ENCODE results near the gene KANSL2.

DNA sequence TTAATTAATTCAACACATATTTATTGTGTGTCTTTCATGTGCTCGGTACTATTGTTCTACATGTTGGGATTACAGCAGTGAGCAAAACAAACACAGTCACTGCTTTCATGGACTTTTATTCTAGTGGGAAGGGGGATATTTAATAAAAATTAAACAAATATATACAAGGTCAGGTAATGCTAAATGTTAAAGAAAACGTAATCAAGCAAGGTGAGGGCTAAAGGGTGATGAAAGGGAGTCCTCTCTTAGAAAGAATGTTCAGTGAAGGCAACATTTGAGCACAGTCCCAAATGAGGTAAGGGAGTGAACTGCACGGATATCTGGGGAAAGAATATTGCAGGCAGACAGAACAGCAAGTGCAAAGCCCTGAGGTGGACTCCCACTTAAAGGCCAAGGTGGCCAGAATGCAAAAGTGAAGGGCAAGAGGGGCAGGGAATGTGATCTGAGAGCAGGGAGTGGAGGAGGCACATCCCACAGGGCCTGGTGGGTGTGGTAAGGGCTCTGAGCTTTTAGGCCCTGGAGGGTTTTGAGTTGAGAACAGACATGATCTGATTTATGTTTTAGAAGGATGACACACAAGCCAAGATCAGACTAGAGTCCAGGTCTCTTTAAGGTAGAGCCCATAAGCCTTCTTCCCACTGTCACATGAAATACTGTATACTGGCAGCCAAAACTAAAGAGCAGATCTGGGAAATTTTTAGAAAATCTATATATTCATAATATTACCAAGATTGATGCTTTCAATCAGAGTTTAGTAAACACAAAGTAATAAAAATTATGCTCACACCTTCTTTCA, 162.6 kb downstream of the SLC38A4 start:
- PRO-cap: no peak

DNA sequence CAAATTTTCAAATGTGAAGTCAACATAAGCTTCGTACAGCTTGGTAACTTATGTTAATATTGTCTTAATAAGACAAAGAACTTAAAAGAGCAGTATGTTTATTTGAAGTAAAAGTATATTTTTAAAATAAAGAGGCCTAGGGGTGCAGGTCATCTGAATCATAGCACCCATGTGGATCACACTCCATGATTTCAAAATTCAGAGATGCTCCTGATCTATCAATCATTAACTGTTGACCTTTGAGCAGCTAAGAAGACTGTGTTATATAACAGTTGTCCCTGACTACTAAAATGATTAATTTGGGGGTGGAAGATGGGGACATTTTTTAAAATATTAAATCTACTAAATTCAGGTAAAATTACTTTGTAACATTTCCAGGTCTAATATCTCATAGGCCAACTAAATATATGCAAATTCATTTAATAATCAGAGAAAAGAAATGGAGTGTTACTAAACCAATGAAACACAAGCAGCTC, 120.8 kb upstream of the PCED1B start:
- PRO-cap: no peak

DNA sequence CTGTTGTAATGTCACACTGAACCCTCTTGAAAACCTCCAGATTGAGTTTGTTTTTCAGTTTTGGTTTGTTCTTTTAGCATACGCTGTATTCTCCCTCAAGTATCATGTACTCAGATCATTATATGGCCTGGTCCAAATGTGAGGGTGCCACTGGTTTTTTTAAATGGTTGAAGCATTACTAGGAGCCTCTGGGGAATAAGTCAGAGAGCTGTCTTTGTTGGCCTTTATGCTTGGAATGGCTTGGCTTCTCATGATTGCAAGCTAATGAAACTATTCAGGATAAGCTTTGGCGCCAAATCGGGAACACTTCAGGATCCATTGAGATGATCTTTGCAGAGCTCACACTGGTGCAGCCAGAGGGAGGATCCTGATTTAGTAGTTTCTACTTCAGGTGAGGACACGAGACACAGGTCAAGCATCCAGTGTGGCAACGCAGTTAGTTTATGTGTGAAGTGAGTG, 113.7 kb upstream of the PCED1B start:
- PRO-cap: no peak

- PRO-cap: no peak
These were observed 8.3 kb upstream of the AMIGO2 start for GRCh38 chr12:47087688-47088926.

GRCh38 chr12:47206645-47207138, 126.9 kb upstream of the AMIGO2 start:
- PRO-cap: no peak

- PRO-cap: no peak
These were observed 266.8 kb upstream of the AMIGO2 start for GRCh38 chr12:47346544-47346974.

DNA sequence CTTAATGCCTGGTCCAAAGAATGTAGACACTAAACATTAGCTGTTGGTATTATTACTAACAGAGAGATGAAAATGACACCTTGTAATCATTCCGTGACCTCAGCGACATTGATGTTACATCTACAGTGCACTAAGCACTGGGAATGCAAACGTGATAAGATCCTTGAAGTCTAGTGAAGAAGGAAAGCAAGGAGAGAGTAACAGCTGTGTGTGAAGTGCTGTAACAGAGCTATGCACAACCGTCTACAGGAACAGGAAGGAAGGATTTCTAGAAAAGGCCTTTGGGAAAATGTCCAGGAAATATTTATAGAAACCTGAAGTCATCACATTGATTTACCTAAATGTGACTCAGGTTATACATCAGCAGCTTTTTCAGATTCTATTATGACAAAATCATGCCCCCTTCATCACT, 304.1 kb upstream of the AMIGO2 start:
- PRO-cap: no peak

DNA sequence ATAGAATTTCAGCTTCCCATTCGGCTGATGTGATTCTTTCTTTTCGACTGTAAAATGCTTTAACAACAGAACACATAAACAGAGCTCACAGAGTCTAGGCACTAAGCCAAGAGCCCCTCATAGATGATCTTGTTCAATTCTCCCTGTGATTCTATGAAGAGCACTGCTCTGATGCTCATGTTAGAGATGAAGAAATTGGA, 232.7 kb downstream of the RPAP3 start:
- PRO-cap: no peak

GRCh38 chr12:47812501-47813478, 6.9 kb downstream of the HDAC7 start:
- PRO-cap: bidirectional peak, plus-strand start at chr12:47813258, minus-strand start at chr12:47813046; bidirectional peak, plus-strand start at chr12:47813358, minus-strand start at chr12:47813303

GRCh38 chr12:47816682-47817801, 2.7 kb downstream of the HDAC7 start:
- PRO-cap: unidirectional peak, plus-strand start at chr12:47817451

DNA sequence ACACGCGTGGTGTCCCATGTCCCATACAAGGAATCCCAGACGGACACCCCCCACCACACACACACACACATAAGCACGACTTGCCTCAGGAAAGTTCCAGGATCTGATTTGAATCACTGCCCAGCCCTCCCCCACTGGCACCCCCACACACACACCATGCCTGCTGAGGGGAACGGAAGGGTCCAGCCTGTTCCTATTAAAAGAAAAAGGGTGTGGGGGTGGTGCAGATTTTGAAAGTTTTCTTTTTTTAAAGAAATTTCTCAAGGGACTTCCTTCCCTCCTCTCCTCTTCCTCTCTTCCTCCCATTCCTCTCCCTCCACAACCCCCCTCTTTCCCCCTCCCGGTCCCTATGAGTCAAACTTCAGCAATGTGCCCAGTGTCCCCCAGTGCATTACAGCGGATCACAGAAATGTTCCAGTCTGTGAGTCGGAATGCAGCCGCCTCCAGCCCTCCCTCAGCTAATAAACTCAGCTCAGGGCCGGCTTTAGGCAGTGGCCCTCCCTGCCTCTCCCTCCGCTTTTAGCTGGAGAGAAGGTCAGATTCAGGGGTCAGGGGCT, 774 bp upstream of the HDAC7 start:
- PRO-cap: bidirectional peak, plus-strand start at position 417 of the sequence, minus-strand start at position 433 of the sequence

- PRO-cap: no peak
These were observed 24.4 kb upstream of the TMEM106C start for GRCh38 chr12:47938795-47939677.

DNA sequence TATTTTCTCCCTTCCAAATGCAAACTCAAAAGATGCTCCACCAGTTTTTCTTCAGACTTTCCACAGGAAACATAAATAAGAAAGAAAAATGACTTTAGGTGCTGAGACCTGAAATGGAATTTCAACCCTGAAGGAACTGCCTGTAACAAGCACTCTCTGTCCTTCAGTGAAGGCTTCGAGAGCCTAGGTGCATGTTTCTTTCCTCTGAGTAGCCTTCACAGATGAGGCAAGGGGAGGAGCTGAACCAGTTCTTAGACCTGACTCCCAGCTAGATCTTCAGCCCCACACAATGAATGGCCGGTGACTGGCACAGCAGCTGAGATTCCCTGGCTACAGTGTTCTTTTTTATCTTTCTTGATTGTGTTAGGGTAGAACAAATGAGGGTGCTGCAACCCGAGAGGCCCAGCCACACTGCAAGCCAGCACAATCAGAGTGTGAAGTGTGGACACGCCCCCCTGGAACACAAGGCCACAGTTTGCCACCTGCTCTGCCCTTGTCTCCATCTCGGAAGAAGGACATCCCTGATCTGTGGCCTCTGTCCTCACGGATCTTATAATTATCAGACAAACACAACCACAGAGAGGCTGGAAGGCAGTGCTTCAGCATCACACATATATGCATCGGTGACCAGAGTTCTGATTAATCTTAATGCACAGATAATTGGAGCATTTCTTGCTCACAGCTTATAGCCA, 19.1 kb upstream of the COL2A1 start:
- PRO-cap: no peak

DNA sequence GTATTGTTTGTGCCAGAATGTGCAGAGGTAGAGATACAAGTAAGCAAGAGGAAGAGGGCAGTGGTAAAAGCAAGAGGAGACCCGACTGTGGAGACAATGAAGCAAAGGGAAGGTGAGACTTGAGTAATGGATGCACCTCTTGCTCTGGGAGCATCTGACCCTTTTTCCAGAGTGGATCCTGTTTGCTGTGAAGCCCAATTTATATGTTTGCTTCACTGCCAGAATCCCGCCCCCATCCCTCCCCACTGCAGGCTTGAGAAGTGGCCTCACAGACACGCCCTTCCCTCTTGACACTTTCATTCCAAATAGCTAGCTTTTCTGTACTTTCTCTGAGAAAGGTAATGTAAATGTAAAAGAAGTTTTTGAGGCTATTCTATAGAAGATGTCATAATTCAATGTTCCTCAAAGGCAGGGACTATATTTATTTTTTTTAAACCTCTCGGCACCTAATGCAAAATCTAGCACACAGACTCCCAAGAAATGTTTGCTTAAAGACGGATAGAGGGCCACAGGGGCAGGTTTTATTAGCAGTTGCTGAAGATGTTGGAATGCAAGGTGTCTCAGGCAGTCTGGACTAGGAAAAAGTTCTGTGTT, 601 bp upstream of the PFKM start:
- PRO-cap: no peak

DNA sequence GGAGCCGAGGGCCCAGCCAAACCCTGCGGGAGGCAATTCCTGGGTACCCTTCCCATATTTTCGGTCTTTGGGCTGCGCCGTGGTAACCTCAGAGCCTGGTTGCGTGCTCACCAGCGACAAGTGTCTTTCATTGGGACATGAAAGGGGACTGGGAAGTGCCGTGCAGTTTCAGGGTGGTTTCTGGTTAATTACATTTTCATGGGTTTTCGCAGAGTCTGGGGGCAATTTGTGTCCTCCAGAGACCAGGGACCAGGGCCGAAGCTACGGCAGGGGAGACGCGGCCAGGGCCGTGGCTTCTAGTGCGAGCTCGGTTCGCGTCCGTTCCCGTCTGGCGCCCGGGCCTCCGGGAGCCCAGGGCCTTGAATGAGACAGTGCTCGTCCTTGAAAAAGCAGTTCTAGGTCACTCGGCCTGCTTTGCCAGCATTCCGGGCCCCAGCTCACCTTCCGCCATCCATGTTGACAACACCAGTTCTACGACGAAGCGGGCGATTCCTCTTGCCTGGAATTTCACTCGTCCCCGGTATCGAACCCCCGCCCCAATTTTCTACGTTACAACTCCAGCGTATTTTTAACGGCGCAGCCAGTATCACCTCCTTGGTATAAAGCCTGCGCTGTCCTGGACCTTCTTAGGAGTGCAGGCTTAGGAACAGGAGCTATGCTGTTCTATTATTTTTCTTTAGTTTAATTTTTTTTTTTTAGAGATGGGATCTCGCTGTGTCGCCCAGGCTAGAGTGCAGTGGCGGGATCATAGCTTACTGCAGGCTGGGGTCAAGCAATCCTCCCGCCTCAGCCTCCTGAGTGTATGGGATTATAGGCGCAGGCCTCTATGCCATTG, 4.4 kb downstream of the OR10AD1 start:
- PRO-cap: unidirectional peak, minus-strand start at position 333 of the sequence

DNA sequence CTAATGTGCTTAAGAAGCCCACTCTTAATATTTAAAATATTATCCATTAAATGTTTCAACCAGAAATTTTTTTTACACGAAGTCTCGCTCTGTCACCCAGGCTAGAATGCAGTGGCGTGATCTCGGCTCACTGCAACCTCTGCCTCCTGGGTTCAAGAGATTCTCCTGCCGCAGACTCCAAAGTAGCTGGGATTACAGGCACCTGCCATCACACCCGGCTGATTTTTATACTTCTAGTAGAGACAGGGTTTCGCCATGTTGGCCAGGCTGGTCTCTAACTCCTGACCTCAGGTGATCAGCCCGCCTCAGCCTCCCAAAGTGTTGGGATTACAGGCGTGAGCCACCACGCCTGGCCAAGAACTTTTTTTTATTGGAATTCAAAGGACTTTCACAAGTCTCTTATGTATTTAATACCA, 20.0 kb downstream of the KANSL2 start:
- PRO-cap: no peak

DNA sequence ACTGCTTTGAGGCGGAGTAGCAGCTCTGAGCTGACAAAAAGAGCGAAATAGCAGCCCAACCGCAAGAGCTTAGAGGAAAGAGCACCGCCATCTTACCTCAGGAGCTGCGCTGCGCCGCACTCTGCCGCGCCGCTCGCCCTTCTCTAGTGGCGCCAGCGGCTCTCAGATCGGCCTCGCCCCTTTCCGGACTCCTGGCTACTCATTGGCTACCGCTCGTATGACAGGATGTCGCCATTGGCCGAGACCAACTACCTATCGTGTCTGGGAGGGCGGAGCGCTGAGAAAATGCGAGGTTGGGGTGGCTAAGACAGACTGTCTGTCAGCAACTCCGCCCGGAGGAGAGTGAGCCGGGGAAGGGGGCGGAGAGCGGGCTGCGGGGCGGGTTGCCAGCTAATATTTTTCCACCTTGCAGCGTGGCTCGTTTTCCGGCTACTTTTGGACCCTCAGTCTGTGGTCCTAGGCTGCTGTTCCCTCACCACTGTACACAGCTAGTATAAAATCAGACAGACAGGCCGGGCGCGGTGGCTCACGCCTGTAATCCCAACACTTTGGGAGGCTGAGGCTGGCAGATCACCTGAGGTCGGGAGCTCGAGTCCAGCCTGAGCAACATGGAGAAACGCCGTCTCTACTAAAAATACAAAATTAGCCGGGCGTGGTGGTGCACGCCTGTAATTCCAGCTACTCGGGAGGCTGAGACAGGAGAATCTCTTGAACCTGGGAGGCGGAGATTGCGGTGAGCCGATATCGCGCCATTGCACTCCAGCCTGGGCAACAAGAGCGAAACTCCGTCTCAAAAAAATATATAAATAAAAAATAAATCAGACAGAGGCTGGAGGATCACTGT, at the start of gene KANSL2:
TSS of gene KANSL2 (minus strand) at position 148 of the 844 bp plus-strand sequence.
- PRO-cap: bidirectional peak, plus-strand start at position 335 of the sequence, minus-strand start at position 145 of the sequence

DNA sequence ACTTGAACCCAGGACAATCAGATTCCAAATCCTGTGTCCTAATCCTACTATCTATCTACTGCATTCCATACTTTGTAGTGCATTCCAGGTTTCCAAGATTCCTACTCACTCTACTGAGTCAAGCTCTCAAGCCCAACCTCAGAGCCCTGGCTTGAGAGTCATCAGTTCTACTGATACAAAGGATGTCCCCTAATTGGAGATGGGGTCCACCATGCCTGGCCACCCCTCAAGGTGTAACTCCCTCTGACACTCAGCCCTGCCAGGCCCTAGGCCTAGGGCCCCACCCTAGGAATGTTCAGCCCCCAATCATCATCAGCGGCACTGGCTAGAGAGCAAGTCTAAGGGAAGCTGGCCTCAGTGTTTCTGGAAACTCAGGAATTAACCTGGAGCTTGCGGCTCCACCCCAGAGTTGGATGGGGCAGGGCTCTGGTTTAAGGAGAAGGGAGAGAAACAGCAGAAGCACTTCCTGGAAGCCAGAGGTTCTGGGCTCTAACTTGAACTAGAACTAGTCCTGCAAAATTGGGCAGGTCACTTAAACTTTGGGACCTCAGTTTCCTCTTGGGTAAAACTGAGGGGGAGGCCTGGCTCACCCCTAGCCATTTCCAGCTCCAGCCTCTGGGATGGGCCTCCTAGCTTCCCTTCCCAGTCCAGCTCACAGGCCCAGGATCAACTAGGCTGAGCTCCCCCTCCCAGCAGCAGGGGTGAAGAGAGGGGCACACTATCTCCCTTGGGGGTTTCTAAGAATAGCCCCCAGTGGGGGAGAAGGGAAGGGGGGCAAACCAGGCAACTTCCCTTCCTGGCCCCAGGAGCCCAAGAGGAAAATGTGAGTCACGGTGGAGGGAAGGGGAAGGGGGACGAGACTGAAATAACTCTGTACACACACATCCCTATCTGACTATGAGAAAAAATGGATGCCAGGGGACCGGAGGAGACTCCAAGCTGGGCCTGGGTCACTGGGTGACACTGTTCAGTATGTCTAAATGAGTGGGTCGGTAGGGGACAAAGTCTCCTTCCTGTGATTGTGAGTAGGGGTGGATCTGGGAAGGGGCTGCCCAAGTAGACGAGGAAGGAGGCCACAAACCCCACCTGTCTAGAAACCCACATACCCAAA, 9.2 kb downstream of the ADCY6 start:
- PRO-cap: no peak

DNA sequence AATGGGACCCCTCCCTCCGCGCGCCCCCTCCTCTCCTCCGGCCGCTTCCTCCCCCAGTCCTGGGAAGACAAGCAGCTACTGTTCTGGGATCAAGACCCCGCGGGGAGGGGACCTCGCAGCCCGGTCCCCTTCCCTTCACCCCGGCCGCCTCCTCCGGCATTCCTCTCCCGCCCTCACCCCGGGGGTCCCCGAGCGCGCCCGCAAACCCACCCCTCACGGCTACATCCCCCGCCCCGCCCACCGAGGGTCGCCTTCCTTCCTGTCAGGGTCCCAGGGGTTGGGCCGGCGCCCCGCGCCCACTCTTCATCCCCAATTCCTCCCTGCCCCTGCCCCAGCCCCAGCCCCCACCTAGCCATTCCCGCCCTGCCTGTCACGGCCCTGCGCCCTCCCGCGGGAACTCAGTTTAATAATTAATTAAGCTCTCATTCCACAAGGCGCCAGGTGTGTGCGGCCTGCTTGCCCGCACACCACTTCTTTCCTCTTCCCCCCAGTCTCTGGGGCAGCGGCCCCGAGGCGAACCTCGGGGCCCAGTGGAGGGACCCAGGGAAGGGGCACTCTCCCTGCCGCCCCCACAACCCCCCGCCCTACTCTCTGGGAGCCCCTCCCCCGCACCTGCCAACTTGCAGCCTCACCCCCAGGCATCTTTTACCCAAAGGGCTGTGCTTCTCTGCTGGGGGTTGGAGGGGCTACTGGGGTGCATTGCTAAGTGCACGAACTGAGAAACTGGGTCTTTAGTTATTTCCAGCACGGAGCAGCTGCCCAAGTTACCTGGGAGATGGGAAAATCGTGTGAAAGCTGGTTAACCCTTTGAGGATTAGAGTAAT, 573 bp upstream of the ADCY6 start:
- PRO-cap: no peak

- PRO-cap: no peak
These were observed 6.0 kb upstream of the ADCY6 start for GRCh38 chr12:48794820-48795303.

All from paraaortic lymph node (tissue), 1 donor.